HepG2 (cell line): Measurements from ENCODE around the genes POTEB3, GOLGA6L2 and MKRN3.

GRCh38 chr15:20505972-20506625, 35.5 kb downstream of the GOLGA6L6 start:
- RRBS, 2 experiments = no CpG with 5 or more reads among the region's 86 CpGs
CAGE:
- cytosol, long polyA minus RNA = no peak
- cytosol, long polyA plus RNA = no peak
- long polyA plus RNA = no peak
- nucleus, long polyA minus RNA = no peak
- nucleus, long polyA plus RNA = no peak

DNA sequence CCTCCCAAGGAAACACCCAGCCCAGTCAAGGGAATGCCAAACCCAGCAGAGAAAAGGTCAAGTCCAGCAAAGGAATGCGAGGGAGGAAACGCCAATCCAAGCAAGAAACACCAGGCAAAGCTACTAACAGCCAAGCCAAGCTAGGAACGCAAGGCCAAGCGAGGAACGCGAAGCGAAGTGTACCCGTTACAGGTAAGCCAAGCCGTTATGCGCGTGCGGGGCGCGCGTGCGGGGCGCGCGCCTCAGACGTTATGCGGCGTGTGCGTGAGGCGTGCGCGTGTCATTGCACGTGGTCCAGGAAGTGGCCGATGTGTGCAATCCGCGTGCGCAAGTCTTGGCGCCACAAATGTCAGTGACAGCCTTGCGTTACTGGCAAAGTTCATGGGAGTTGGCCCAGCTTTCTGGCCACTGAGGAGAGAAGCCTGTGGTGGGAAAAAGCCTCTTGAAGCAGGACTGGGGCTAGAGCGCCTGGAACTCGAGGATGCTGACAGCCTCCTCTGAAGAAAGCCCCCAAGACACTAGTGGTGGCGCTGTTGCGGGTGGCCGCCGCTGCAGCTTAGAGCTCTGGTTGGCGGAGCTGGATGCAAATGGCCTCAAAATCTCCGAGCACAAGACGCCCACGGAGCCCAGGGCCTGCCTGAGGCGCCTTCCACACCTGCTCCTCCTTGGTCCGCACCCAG, at the start of gene POTEB3:
Gene POTEB3, minus strand, starts transcription at position 242 of the 680 bp plus-strand sequence.
- RRBS, 2 experiments = no CpG with 5 or more reads among the region's 45 CpGs
CAGE:
- cytosol, long polyA minus RNA = no peak
- cytosol, long polyA plus RNA = no peak
- long polyA plus RNA = no peak
- nucleus, long polyA minus RNA = no peak
- nucleus, long polyA plus RNA = no peak

GRCh38 chr15:22494277-22495096, 35.8 kb downstream of the GOLGA6L22 start:
- RRBS, 2 experiments = no CpG with 5 or more reads among the region's 95 CpGs
CAGE:
- cytosol, long polyA minus RNA = no peak
- cytosol, long polyA plus RNA = no peak
- long polyA plus RNA = no peak
- nucleus, long polyA minus RNA = no peak
- nucleus, long polyA plus RNA = no peak

GRCh38 chr15:22786869-22787222, 402 bp downstream of the NIPA1 start:
- RRBS, 2 experiments = 2% methylated on average over 25 of the region's 48 CpGs
CAGE:
- cytosol, long polyA minus RNA = no peak
- cytosol, long polyA plus RNA = no peak
- long polyA plus RNA = no peak
- nucleus, long polyA minus RNA = no peak
- nucleus, long polyA plus RNA = no peak

DNA sequence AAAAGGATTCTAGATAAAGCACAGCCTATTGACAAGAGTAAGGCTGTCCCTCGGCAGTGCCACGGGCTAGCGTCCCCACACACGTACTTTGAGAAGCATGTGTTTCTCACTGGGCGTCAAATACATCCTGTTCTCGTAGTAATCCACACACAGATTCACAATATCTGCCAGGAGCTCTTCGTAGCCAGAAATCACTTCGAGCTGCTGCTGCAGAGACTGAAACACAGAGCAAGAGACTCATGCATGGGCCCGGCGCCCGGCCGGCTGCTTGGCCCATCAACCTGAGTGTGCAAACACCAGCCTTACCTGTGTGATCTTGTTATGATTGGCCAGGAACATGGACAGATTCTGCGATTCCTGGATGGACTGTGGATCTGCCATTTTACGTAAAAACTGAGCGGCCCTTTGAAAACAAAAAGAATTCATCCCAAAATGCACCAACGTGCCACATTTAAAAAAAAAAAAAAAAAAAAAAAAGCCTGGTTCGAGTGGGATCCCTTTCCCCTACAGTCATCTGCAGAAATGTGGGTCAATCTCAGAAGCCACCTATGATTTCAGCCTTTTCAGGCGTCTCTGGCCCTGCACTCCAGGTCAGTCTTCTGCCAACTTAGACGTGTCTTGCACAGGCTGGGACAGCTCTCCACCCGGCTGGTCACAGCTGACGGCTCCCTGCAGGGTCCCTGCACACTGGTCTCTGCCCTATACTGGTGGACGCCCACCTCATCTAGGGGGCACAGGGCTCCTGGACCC, 40.9 kb downstream of the CYFIP1 start:
- RRBS, 2 experiments = no CpG with 5 or more reads among the region's 22 CpGs
CAGE:
- cytosol, long polyA minus RNA = no peak
- cytosol, long polyA plus RNA = no peak
- long polyA plus RNA = no peak
- nucleus, long polyA minus RNA = no peak
- nucleus, long polyA plus RNA = no peak

DNA sequence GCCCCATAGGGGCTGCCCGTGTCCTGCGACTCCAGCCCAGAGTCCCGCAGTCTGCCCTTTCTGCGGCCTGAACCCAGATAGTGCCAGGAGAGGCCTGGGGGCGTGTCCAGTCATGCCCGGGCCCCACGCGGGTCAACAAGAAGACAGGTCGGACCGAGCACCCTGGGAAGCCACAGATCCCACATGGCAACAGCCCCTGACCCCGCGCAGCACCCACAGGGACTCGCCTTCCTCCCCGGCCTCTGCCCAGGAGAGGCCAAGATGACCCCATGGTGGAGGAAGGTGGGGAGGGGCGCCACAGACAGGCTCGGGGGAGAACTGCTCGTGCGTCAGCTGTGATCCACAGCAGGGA, 28.7 kb downstream of the CYFIP1 start:
- RRBS, 2 experiments = no CpG with 5 or more reads among the region's 18 CpGs
CAGE:
- cytosol, long polyA minus RNA = no peak
- cytosol, long polyA plus RNA = no peak
- long polyA plus RNA = no peak
- nucleus, long polyA minus RNA = no peak
- nucleus, long polyA plus RNA = no peak

DNA sequence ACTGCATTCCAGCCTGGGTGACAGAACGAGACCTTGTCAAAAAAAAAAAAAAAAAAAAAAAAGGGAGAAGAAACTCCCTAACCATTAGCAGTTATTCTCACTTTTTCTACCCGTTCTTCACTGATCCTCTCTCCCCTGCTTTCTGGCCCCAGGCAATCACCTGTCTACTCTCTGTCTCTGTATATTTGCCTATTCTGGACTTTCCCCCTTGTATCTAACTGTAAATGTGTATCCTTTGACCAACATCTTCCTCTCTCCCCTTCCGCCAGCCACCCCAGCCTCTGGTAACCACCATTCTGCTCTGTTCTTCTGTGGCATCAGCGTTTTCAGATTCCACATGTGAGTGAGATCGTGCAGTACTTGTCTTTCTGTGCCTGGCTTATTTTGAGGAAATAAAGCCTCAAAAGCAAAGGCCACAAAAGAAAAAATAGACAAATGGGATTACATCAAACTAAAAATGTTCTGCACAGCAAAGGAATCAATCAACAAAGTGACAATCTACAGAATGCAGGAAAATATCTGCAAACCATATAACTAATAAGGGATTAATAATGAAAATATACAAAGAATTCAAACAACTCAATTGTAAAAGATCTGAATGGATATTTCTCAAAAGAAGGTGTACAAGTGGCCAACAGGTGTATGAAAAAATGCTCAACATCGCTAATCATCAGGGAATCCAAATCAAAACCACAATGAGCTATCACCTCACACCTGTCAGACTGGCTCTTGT, 6.7 kb downstream of the CYFIP1 start:
- RRBS, 2 experiments = no CpG with 5 or more reads among the region's 6 CpGs
CAGE:
- cytosol, long polyA minus RNA = no peak
- cytosol, long polyA plus RNA = no peak
- long polyA plus RNA = no peak
- nucleus, long polyA minus RNA = no peak
- nucleus, long polyA plus RNA = no peak

GRCh38 chr15:23447114-23447383, at the start of gene GOLGA6L2:
TSS of gene GOLGA6L2 (minus strand) at chr15:23447243.
- RRBS, 2 experiments = no CpG with 5 or more reads among the region's 7 CpGs
CAGE:
- cytosol, long polyA minus RNA = no peak
- cytosol, long polyA plus RNA = no peak
- long polyA plus RNA = no peak
- nucleus, long polyA minus RNA = no peak
- nucleus, long polyA plus RNA = no peak

DNA sequence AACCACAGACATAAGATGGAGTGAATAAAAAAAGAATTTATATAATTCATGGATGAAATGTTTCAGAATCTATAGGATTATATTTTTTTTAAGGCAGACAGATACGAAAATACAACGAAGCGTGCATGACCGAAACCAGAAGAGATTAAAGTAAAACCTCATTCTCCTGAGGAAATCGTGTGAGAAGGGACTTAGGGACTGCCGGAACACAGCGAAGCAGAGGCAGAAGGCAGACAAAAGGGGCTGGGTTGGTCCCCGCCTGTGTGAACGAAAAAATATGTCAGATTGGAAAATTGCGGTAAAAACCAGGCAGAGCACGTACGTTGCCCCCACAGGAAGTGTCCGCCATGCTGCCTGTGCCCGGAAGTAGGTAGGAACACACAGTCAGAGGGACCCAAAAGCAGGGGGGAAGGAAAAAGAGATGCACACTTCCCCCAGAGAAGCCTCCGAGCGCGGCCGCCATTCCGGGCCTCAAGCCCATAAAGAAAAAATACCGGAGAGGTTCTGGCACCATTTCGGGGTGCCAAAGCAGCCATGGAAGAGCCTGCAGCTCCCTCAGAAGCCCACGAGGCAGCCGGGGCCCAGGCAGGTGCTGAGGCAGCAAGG, at the start of gene MKRN3:
Gene MKRN3, plus strand, starts transcription at position 426 of the 606 bp plus-strand sequence.
- RRBS, 2 experiments = 18 to 48% methylated on average over 5 to 10 of the region's 23 CpGs
CAGE:
- cytosol, long polyA minus RNA = start-site peak on the plus strand centred at position 446 of the sequence, 42 bp wide, 59 reads
- cytosol, long polyA plus RNA = no peak
- long polyA plus RNA = no peak
- nucleus, long polyA minus RNA = no peak
- nucleus, long polyA plus RNA = no peak

DNA sequence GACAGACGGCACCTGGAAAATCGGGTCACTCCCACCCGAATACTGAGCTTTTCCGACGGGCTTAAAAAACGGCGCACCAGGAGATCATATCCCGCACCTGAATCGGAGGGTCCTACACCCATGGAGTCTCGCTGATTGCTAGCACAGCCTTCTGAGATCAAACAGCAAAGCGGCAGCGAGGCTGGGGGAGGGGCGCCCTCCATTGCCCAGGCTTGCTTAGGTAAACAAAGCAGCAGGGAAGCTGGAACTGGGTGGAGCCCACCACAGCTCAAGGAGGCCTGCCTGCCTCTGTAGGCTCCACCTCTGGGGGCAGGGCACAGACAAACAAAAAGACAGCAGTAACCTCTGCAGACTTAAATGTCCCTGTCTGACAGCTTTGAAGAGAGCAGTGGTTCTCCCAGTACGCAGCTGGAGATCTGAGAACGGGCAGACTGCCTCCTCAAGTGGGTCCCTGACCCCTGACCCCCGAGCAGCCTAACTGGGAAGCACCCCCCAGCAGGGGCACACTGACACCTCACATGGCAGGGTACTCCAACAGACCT, 27.3 kb upstream of the NDN start:
- RRBS, 2 experiments = no CpG with 5 or more reads among the region's 16 CpGs
CAGE:
- cytosol, long polyA minus RNA = no peak
- cytosol, long polyA plus RNA = no peak
- long polyA plus RNA = no peak
- nucleus, long polyA minus RNA = no peak
- nucleus, long polyA plus RNA = no peak

DNA sequence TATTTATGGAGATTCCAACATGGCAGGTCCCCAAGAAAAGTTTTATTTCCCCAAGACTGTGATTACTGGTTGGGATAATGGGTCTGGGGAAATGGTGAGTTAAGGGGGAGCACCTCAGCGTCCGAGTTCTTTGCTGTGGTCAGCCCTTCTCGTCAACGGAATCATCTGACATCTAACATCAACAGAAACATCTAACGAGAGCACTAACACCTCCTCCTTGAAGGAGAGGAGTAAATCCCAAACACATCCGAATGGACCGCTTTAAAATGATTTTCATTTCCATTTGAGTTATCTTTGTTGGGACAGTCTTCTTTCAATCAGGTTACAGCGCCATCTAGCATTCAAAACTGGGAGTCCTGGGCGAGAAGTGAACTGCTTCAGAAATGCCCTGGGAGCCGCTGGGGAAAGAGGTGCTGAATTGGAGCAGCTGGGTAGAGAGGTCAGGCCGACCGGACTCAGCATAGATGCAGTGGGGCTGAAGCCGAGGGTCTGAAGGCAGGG, 169.8 kb upstream of the NDN start:
- RRBS, 2 experiments = no CpG with 5 or more reads among the region's 13 CpGs
CAGE:
- cytosol, long polyA minus RNA = no peak
- cytosol, long polyA plus RNA = no peak
- long polyA plus RNA = no peak
- nucleus, long polyA minus RNA = no peak
- nucleus, long polyA plus RNA = no peak

DNA sequence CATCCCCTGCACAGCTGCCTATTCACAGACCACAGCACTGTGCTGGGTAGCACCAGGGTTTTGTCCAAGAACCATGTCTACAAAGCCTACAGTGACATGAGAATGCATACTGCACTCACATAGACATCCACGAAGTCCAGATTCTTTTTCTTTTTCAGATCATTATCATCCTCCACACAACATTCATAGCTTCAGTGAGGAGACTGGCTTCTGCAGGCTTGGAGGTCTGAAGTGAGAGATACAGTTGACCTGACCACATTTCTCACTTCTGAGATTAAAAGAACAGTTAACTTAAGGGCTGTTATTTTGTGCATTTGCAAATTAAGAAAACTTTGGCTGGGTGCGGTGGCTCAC, 137.5 kb upstream of the SNRPN start:
- RRBS, 2 experiments = no CpG with 5 or more reads among the region's 2 CpGs
CAGE:
- cytosol, long polyA minus RNA = no peak
- cytosol, long polyA plus RNA = no peak
- long polyA plus RNA = no peak
- nucleus, long polyA minus RNA = no peak
- nucleus, long polyA plus RNA = no peak

GRCh38 chr15:24857630-24858369, 97.0 kb upstream of the SNRPN start:
- RRBS, 2 experiments = no CpG with 5 or more reads among the region's 11 CpGs
CAGE:
- cytosol, long polyA minus RNA = no peak
- cytosol, long polyA plus RNA = no peak
- long polyA plus RNA = no peak
- nucleus, long polyA minus RNA = no peak
- nucleus, long polyA plus RNA = no peak

- RRBS, 2 experiments = no CpG with 5 or more reads among the region's 5 CpGs
CAGE:
- cytosol, long polyA minus RNA = no peak
- cytosol, long polyA plus RNA = no peak
- long polyA plus RNA = no peak
- nucleus, long polyA minus RNA = start-site peak on the plus strand at chr15:24989397-24989402, 41 reads
- nucleus, long polyA plus RNA = no peak
These were observed 34.6 kb downstream of the SNRPN start for GRCh38 chr15:24989098-24990025.

DNA sequence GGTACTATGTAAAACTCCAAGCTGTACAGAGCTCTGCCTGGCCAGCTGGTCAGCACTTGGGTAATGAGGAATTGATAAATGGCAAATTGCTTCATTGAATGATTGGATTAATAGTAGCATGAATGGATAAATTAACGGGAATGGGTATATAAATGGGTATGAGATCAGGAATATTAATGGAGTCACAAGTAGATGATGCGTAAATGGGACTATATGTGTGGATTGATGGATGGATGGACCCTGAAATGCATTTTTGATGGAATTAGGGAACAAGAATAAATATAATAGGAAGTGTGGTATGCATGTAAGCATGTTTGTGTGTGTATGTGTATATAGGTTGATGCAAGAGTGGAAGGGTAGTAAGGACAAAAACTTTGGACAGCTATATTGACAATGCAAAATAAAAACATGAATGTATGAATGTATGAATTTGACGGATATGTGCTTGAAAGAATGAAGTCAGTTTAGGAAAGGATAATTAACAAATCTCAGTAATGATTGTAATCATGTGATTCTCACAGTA, 61.4 kb downstream of the SNRPN start:
- RRBS, 2 experiments = no CpG with 5 or more reads among the region's 3 CpGs
CAGE:
- cytosol, long polyA minus RNA = no peak
- cytosol, long polyA plus RNA = no peak
- long polyA plus RNA = no peak
- nucleus, long polyA minus RNA = no peak
- nucleus, long polyA plus RNA = no peak

GRCh38 chr15:25064974-25065173, 110.1 kb downstream of the SNRPN start:
- RRBS, 2 experiments = no CpG with 5 or more reads among the region's 4 CpGs
CAGE:
- cytosol, long polyA minus RNA = no peak
- cytosol, long polyA plus RNA = no peak
- long polyA plus RNA = no peak
- nucleus, long polyA minus RNA = no peak
- nucleus, long polyA plus RNA = no peak

- RRBS, 2 experiments = no CpG with 5 or more reads among the region's 3 CpGs
CAGE:
- cytosol, long polyA minus RNA = no peak
- cytosol, long polyA plus RNA = no peak
- long polyA plus RNA = no peak
- nucleus, long polyA minus RNA = no peak
- nucleus, long polyA plus RNA = no peak
These were observed 92.9 kb downstream of the UBE3A start for GRCh38 chr15:25345828-25346416.

DNA sequence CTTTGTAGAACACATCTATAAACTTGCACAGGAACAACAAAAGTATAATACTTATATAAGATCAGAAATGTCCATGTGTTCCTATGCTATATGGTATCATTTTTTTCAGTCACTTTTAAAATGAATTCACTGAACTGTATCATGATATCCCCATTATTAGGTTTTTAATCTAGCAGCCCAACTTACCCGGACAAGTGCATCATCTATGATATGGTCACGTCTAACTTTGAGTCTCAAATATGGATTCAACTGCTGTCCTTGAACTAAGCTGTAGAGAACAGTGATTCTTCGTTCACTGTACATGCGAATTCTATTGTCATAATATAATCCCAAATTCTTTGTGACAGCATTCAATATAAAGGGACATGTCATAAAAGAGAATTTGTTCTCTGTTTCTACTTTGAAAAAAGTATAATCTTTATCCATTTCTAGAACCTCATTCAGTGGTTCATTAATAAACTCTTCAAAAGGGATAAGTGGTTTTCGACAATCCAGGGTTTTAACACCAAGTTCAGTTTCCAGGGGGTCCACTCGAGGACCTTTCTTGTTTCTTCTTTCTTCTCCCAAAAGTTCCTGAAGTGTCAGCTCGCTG, 68.3 kb downstream of the UBE3A start:
- RRBS, 2 experiments = no CpG with 5 or more reads among the region's 7 CpGs
CAGE:
- cytosol, long polyA minus RNA = no peak
- cytosol, long polyA plus RNA = no peak
- long polyA plus RNA = no peak
- nucleus, long polyA minus RNA = start-site peak on the minus strand centred at position 55 of the sequence, 265 bp wide, 44 reads
- nucleus, long polyA plus RNA = no peak

DNA sequence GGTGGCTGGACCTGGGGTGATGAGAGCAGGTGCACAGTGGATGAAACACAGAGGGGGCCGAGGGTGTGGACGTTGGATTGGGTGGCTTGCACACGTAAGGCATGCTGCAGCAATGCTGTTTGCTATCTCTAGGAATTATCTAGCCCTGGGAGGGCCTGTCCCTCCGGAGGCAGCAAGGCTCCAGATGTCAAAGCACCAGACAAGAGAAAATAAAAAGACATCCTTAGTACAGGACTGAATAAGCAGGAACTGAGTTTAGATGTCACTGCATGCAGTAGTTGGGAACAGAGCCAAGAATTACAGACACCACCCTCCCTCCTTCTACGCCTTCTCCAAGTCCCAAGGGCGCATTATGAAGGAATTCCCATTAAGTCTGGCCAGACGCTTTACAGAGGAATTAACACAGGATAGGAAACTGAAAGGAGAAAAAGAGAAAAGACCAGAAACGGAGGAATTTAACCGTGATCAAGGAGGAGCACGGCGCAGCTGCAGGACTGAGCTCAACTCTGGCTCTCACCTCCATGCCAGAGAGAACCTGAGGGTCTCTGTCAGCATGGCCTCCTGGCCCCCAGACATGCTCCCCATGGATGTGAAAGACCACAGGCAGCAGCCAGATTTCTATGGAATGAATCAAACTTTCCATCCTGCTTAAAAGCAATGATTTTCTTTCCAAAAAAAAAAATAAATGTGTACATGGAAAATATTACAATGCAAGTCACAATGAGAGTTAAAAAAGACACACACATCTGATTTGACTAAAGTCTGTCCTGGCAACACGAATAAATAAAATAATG, 13.8 kb downstream of the ATP10A start:
- RRBS, 2 experiments = no CpG with 5 or more reads among the region's 12 CpGs
CAGE:
- cytosol, long polyA minus RNA = no peak
- cytosol, long polyA plus RNA = no peak
- long polyA plus RNA = no peak
- nucleus, long polyA minus RNA = no peak
- nucleus, long polyA plus RNA = no peak

GRCh38 chr15:26771406-26772291, 1.2 kb downstream of the GABRB3 start:
- RRBS, 2 experiments = 18 to 20% methylated on average over 17 of the region's 55 CpGs
CAGE:
- cytosol, long polyA minus RNA = no peak
- cytosol, long polyA plus RNA = no peak
- long polyA plus RNA = no peak
- nucleus, long polyA minus RNA = no peak
- nucleus, long polyA plus RNA = no peak